ReNcell CX (cell line): Measurements from ENCODE around the gene NCAPG2.

DNA sequence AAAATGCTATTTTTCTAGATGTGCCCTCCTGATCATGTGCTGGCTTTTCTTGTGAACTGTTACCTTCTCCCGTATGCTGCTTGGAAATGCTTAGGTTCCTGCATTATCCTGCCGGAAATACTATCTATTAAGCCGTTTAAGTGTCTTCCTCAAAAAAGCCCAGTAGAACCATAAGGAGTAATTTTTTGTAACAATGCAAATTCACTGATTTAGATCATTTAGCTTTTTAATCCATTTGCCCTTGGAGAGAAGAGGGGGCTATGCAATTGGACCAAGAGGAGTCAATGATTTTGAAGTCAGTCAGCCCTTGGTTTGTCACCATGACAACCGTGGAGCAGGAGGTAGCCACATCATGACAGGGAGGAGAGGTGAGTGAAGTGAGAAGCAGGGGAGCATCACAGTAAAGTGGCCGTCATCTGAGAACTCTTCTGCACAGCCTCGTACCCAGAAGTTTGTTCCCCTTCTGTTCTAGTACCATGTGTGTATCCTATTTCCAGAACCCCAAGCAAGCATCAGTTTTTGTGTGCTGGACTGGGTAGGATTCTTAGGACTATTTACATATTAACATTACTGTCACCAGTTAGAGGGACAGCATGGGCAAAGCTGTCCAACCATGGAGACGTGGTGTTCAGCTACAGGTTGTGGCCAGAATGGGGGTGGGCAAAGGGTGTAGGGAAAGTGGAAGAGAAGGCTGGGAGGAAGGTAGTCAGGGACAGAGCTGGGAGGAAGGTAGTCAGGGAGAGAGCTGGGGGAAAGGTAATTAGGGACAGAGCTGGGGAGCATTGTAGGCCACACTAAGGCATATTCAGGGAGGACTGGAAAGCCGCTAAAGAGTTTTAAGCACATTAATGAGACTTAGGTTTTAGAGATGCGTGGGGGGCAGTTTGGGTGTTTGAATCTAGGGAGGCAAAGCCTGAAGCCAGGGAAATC lies 13.0 kb downstream of the UBE3C start:
- PRO-cap, result no peak

- PRO-cap, result no peak
These were observed 30.0 kb downstream of the UBE3C start for GRCh38 chr7:157168751-157169130.

- PRO-cap, result no peak
These were observed 66.1 kb downstream of the UBE3C start for GRCh38 chr7:157204637-157205352.

- PRO-cap, result no peak
These were observed 59.6 kb upstream of the DNAJB6 start for GRCh38 chr7:157277169-157277670.

DNA sequence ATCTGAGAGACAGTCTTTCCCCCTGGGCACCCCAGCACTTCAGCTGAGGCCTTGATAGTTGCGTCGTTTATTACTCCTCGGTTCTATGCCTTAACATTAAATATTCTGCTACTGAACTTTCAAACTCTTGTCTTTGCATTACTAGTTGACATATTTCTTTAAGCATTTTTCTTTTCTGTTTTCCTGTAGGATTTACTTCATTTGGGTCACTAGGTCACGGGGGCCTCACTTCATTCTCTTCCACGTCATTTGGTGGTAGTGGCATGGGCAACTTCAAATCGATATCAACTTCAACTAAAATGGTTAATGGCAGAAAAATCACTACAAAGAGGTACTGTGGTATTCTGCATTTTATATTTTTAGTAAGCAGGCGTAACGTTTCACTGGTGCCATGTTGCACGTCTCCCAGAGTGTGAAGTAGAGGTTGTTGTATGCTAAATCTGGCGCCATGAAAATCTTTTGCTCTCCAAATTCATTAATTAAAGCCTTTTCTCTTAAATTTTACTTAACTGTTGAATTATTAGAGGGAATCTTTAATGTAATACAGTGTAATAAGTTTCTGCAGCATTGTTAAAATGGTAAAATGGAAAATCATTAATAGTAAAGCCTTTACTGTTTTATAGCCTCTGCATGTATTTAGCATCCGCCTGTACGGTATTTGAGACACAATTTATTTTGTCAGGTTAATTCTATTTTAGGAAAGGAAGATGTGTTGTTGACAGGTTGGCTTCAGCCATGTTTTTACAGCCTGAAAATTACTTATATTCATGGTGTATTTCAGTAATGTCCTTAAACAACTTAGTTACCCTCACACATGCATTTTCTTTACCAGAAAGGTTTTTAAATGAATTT lies 48.1 kb downstream of the DNAJB6 start:
- PRO-cap, result no peak

DNA sequence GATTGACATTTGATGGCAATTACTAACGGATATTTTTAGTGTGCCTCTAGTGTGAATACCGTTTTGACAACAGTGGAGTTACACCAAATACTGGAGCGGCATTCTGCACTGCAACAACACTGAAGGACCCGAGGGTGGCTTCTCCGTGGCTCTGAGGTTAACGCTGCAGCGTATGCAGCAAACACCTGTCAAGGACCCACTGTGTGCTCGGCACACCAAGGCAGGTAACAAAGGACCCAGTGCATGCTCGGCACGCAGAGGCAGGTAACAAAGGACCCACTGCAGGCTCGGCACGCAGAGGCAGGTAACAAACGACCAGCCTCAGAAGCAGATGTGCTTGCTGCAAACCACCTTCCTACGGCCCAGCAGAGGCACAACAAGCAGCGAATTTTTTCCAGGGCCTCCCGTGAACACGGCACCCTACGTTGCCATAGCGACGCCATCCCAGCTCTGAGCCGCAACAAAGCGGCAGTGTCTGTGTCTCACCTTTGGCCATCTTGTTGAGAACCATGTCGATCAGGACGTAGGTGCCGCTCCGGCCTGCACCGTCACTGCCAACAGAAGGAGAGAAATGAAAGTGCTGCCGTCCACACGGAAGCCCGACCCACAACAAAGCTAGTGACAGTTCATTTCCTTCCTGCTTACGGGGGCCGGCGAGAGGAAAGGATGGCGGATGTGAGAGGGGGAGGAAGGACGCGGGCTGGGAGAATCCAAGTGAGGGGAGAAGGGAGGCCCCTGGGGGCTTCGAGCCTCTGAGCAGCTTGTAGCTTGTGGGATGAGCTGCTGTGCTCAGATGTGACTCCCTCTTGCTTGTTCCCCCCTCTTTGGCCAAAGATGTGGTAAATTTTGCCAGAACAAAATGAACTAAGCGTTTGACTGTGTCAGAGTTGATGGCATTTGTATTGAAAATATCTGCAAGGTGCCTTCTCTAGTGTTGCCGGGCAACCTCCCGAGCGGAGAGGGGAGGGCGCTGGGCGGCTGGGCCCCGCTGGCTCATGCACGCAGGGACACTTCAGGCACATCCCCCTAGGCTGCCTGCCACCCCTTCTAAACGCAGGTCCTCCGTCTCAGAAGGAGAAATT lies 232.0 kb downstream of the DNAJB6 start:
- PRO-cap, result bidirectional peak, plus-strand start at position 646 of the sequence, minus-strand start at position 605 of the sequence

DNA sequence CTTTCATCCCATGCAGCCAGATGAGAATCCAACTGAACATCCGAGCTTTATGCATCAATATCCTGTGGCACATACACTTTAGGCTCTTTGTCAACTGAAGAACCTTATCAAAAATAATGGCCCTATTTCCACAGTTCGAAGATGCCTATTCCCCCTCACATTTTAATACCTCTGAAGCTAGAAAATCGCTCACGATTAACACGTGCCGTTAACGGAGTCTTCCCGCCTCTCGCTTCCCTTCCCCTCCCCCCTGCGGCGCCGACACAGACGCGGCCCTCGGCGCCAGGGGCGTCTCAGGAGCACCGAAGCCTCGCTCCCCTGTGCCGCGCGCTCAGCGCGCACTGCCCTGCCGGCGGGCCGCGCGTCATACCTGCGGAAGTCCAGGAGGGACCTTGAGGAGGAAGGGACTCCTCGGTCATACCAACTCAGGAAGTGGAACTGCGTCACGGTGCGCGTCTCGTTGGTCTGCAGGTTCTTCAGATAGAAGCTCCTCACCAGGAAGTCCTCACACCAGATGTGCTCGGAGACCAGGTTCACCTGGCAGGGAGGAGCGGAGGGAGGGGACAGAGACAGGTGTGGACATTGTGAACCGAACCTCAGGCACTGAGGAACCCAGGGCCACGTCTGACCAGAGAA lies 239.6 kb downstream of the DNAJB6 start:
- PRO-cap, result no peak

GRCh38 chr7:158049032-158049842 lies 538.4 kb downstream of the PTPRN2 start:
- PRO-cap, result no peak

DNA sequence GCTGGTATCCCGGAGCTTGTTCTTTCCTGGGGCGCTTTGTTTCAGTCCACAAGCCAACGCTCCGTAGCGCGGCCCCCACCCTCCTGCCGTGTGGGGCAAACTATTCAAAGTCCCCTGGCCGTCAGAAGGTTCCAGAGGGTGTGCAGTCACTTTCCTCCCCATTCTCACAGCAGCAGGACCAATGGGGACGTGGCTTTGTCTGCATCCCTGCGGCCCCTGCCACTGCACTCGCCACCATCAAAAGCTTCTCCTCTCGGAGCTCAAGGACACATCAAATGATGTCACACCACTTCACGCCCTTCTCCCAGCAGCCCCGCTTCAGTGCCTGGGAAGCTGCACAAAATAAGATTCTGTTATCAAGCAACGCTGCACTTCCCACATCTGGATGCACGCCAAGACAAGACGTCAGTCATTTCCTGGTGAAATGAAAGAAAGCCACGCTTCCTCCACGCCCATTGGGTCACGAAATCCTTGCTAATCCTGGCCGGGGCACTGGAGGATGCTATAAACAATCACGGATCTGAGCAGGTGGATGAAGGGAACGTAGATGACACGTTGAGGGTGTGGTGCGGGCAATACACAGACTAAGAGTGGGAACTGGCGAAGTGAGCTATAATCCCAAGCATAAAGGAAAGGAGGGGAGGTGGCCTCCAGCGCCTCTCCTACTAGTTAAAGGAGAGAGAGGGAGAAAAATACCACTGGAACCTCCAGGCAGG lies 348.1 kb downstream of the PTPRN2 start:
- PRO-cap, result no peak

- PRO-cap, result no peak
These were observed 4.1 kb downstream of the PTPRN2 start for GRCh38 chr7:158583421-158584085.

DNA sequence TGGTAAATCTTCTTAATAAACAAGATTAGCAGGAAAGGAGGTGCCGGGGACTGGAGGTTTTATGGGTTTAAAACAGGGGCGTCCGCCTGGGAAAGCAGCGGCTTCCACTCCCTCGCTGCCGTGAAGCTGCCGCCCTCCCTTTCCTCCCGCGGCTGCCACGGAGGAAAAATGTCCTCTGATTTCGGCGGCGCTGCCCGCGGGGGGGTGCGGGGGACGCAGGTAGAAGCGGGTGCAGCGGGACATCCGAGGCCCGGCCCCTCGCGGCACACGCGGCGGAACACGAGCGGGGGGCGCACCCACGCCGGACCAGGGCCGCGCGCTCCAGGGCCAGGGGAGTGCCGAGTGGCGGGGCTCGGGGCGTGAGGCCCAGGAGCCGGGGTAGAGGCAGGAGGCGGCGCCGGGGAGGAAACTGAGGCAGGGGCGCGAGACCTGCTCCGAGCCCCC lies 1.0 kb downstream of the PTPRN2 start:
- PRO-cap, result no peak

DNA sequence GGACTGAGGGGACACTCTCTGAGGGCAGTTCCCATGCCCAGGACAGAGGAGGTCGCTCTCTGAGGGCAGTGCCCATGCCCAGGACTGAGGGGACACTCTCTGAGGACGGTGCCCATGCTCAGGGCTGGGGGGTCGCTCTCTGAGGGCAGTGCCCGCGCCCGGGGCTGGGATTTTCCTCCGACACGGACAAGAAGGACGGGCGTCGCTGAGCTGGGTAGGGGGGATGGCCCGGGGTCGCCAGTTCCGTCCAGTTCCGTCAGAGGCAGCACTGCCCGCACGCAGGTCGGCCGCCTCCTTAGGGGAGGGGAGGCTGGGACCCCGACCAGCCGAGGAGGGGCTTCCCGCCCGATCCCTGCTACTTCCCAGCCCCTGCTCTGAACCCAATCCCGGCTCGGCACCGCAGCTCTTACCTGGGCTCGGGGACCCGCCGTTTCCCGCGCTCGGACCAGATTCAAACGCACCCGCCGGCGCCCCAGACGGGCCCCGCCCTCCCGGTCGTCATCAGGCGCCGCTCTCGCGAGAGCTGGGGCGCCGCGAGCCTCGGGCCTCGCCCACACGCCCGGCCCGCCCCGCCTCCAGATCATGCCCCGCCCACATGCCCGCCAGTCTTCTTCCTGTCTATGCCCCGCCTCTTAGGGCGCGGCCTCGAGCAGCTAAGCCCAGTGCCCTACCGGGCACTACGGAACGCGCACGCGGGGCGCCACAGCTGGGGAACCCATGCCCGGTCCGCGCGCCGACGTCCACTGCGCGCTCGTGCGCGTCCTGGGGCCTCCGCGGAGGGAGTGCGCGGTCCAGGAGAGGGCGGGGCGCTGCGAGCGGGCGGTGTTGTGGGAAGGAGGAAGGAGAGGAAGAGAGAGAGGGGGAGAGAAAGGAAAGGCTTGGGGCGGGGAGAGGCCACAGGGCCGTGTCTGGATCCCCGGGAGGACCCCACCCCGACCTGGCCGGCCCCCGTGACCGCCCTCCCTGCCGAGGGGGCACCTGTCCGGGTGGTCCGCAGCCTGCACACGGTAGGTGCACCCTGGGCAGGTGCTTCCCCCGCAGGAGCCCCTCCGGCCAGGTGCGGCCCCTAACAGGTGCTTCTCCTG lies at the start of gene NCAPG2:
Gene NCAPG2 (minus strand): TSS at position 491 of the 1,085 bp plus-strand sequence.
- PRO-cap, result bidirectional peak, plus-strand start at position 683 of the sequence, minus-strand start at position 484 of the sequence; unidirectional peak, plus-strand start at position 903 of the sequence

- PRO-cap, result no peak
These were observed 32.3 kb upstream of the NCAPG2 start for GRCh38 chr7:158736939-158737278.

- PRO-cap, result no peak
These were observed 45.1 kb downstream of the ESYT2 start for GRCh38 chr7:158783954-158784951.

DNA sequence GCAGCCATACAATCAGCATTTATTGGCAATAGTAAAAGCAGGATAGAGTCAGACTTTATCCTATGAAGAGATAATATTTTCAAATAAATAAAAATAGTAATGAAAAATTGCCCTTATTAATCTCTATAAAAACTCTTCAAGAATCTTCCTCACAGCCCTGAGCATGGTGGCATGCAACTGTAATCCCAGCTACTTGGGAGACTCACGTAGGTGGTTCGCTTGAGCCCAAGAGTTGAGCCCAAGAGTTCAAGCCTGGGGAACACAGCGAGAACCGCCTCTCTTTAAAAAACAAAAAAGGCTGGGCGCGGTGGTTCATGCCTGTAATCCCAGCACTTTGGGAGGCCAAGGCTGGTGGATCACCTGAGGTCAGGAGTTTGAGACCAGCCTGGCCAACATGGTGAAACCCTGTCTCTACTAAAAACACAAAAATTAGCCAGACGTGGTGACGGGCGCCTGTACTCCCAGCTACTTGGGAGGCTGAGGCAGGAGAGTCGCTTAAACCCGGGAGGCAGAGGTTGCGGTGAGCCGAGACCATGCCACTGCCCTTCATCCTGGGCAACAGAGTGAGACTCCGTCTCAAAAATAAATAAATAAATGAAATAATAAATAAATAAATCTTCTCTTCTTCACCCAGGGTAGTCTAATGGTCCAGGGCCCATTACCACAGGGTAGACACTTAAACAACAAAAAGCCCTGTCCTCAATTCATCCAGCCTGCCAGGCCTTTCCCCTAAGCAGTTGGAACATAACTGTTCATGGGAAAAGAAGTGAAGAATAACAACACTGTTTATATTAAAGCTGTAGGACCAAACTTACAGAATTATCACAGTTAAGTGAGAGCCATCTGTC lies 4.4 kb downstream of the ESYT2 start:
- PRO-cap, result no peak

- PRO-cap, result bidirectional peak, plus-strand start at chr7:158829740, minus-strand start at chr7:158829503; bidirectional peak, plus-strand start at chr7:158830043, minus-strand start at chr7:158829951
These were observed 452 bp upstream of the ESYT2 start for GRCh38 chr7:158829586-158830335.

DNA sequence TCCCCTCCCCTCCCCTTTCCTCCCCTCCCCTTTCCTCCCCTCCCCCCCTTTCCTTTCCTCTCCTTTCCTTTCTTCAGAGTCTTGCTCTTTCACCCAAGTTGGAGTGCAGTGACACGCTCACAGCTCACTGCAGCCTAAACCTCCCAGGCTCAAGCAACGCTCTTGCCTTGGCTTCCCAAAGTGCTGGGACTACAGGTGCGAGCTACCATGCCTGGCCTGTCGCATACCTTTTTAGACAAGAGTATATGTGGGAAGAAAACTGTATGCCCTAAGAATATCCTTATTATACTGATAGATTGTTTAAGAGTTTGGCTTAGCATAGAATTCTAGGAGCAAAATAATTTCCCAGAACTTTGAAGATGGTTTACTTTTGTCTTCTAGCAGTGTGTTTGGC lies 2.6 kb downstream of the DYNC2I1 start:
- PRO-cap, result no peak

- PRO-cap, result no peak
These were observed 11.0 kb downstream of the DYNC2I1 start for GRCh38 chr7:158867310-158867711.

DNA sequence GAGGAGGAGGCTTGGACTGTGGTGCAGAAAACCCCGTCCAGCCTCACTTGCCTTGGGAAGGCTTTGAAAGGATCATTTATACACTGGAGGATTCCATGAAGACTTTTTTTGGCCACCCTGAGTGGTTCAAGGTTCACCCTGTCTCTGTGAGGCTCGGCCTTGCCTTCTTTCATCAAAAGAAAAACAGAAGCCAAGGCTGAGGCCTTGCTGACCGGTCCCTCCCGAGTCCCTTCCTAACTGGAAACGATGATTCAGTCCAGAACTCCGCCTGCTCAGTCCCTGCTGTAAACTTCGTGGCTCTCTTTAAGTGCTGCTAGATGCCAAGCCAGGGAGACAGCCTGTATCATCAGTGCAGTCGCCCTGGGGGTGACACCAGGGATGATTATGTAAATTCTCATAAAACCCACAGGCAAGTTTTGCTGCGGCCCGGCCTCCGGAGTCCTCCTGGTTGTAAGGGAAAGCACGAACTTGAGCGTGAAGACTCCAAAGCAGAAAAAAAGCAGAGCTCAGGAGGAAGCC lies 123.2 kb downstream of the DYNC2I1 start:
- PRO-cap, result no peak

- PRO-cap, result no peak
These were observed 898 bp upstream of the VIPR2 start for GRCh38 chr7:159145579-159145951.